PC-3 (cell line): ENCODE results near the gene RAB31.

DNA sequence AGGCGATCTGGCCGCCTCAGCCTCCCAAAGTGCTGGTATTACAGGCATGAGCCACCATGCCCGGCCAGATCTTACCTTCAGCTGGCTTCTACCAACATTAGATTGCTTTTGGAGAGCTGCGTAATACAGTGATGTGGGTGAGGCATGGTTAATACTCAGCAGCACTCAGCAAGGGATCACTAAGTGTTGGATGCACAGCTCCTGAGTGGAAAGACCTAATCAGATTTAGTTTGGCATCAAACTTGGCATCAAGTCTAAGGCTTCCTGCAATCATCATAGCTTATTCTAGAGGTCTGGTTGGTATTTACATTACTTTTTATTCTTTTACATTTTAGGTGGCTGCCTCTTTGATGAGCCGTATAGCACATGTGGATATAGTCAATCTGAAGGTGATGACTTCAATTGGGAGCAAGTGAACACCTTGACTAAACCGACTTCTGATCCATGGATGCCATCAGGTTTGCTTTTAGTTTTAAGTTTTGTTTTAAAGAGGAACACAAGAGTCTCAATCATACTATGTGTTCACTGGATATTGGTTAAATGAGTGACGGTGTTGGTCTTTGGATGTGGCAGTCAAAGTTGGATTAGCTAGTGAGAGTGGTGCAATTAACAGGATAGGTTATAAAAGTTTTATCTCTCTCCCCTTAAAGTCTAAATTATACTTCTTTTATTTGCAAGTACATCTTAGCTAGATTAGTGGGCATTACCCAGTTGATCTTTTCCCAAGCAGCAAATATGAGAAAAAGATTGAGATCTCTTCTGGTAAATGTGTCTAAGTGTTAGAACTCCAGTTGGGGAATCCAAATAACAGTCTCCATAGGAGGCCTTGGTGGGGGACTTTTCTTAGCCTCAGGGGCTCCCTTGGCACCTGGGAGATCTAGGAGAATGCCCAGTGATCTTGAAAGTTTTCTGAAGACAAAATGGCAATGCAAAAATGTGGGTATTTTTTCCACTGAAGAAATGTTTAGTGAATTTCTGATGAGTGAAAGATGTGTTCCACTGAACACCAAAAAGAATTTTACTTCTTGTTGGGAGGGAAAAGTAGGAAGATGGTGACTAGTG is 207.0 kb downstream of the PTPRM start:
- RAMPAGE, long total RNA: no peak

DNA sequence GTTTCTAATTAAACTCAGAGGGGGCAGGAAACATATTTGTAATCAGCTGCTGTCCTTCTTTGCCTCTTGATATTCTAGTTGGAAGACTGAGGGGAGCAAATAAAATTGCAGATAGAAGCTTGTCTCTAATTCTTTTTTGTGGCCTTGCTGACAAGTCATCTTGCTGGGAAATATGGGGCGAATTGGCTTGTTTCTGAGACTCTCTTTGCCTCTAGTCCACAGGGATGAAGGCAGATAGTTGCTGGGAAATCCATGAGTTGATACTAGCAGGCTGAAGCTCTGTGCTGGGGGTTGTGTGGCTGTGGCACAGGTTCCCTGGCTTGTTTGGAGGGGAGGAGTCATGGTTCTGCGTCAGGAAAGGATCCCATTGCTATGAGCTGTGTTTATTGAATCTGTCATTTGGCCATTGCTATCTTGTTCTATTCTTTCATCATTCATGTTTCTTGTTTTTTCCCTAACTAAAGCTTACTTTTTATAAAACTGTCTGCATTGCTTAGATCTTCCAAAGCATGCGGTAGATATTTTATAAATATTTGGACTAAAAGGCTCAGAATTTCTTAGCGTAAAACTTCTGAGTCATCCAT is 335.2 kb downstream of the PTPRM start:
- RAMPAGE, long total RNA: no peak

- RAMPAGE, long total RNA: no peak
Measured at GRCh38 chr18:8177176-8177661, 432.0 kb upstream of the RAB12 start.

DNA sequence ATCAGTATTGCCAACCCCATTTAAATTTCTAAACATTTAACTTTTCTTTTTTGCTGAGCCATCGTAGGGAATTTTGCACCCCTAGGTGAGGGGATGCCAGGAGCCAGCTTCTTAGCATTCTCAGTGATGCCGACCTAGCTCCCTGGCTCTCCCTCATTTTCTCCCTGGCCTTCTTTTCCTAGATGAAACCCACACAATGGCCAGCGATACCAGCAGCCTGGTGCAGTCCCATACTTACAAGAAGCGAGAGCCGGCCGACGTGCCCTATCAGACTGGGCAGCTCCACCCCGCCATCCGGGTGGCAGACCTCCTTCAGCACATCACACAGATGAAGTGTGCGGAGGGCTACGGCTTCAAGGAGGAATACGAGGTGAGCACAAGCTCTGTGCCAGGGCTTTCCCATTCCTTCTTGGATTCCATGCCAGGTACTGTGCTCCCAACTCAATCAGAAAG is 356.2 kb upstream of the RAB12 start:
- RAMPAGE, long total RNA: no peak

- RAMPAGE, long total RNA: no peak
Measured at GRCh38 chr18:8341335-8341819, 267.9 kb upstream of the RAB12 start.

GRCh38 chr18:8610395-8610878 is 1.2 kb downstream of the RAB12 start:
- RAMPAGE, long total RNA: no peak

DNA sequence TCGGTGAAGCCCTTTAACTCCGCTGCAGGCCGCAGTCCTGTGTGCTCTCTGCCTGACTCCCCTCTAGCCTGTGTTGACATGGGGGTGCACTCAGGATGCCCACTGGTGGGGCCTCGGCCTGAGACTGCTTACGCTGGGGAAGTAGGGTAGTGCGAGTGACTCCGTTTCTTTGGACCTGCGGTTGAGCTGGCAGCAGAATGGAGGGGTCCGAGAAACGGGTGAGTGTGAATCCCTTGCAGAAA is 5.7 kb downstream of the RAB12 start:
- RAMPAGE, long total RNA: no peak

- RAMPAGE, long total RNA: no peak
Measured at GRCh38 chr18:8701580-8702091, 3.7 kb upstream of the MTCL1 start.

- RAMPAGE, long total RNA: no peak
Measured at GRCh38 chr18:8747445-8747778, 42.1 kb downstream of the MTCL1 start.

DNA sequence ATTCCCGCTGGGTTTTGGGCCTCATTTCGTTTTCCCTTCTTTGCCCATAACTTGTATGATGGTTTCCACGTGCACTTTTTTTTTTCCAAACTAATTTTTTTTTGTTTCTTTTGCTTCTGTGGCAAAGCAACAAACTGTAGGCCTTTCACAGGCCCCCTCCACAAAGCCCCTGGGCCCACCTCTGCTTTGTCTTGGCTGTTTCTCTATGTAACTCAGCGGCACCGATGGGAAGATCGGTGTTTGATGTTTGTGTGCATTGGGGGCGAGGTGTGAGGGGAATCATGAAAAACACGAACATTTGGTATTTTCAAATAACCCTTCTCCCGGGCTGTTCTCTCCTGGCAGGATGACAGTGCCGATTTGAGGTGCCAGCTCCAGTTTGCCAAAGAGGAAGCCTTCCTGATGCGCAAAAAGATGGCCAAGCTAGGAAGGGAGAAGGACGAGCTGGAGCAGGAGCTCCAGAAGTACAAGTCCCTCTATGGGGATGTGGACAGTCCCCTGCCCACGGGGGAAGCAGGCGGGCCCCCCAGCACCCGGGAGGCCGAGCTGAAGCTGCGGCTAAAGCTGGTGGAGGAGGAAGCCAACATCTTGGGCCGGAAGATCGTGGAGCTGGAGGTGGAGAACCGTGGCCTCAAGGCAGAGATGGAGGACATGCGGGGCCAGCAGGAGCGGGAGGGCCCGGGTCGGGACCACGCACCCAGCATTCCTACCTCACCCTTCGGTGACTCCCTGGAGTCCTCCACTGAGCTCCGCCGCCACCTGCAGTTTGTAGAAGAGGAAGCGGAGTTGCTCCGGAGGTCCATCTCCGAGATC is 78.0 kb downstream of the MTCL1 start:
- RAMPAGE, long total RNA: no peak

DNA sequence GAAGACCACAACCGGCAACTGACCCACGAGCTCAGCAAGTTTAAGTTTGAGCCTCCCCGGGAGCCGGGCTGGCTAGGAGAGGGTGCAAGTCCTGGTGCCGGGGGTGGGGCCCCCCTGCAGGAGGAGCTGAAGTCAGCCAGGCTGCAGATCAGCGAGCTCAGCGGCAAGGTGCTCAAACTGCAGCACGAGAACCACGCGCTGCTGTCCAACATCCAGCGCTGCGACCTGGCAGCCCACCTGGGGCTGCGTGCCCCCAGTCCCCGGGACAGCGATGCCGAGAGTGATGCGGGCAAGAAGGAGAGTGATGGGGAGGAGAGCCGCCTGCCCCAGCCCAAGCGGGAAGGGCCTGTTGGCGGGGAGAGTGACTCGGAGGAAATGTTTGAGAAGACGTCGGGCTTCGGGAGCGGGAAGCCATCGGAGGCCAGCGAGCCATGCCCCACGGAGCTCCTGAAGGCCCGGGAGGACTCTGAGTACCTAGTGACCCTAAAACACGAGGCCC is 78.7 kb downstream of the MTCL1 start:
- RAMPAGE, long total RNA: no peak

GRCh38 chr18:8801060-8801699 is 95.8 kb downstream of the MTCL1 start:
- RAMPAGE, long total RNA: no peak

GRCh38 chr18:8951609-8952020 is 150.9 kb upstream of the NDUFV2 start:
- RAMPAGE, long total RNA: no peak

DNA sequence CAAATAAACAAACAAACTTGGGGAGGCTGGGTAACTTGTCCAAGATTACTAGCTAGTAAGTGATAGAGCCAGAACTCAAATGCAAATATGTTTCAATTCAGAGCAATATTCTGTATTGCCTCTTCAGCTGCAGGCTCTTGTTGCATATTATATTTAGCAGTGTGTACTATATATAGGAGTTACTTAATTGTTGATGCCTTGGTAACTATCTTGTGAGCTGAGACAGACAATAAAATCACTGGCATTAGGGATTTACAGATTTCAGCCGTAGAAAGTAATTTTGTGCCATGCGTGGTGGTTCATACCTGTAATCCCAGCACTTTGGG is 10.2 kb upstream of the ANKRD12 start:
- RAMPAGE, long total RNA: no peak

GRCh38 chr18:9131548-9132145 is 4.9 kb upstream of the ANKRD12 start:
- RAMPAGE, long total RNA: no peak

DNA sequence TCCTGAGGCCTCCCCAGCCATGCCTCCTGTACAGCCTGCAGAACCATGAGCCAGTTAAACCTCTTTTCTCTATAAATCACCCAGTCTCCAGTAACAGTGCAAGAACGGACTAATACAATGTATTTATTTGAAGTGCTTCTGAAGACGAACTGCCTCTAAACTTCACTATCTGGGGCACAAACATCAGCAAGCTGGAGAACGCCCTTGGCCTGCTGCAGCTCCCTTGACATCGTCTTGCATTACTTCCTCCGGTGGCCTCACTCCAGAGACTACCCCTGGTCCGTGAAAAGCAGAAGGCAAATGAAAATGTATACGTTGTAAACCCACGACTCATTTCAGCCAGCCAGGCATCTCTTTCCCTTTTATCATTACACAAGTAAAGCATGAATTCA is 41.8 kb upstream of the RALBP1 start:
- RAMPAGE, long total RNA: no peak

DNA sequence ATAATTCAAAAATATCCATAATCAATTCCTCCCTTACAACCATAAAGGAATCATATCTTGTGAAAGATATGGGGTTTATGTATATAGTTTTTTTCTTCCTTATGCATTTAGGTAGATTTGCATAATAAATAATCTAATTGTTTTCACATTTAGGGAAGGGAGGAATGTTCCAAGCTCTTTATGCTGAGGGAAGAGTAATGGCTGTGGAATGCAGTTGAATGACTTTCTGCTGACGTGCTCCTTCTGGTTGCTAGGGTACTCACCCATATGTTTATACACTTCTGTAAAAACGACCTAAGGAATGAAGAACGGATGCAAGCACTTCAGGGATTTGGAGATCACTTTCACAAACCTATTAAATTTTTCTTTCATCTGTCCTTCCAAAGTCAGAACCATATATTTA is 29.2 kb upstream of the PPP4R1 start:
- RAMPAGE, long total RNA: no peak

GRCh38 chr18:9707855-9708543 is at the start of gene RAB31:
Gene RAB31 (plus strand): TSS chr18:9708301.
- RAMPAGE, long total RNA: no peak

DNA sequence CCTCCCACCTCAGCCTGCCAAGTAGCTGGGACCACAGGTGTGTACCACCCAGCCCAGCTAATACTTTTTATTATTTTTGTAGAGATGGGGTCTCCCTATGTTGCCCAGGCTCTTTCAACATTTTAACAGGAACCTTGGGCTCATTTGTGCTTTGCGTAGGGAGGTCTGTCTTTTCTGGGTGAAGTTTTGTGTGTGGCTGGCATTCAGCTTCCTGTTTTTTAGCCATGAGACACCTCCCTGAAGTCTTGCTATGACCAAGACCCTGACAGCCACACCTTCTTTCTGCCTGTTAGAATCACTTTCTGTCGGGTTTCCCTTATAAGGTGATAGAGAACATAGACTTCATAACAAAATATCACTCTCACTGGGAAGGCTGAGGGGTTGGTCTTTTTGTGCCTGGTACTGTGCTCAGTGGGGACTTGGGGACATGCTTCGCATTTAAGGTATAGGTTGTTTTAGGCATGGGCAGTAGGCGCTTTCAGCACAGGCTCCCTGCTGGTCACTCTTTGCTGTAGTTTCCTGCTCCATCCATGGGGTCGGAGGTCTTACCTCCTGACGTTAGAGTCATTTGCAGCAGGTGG is 3.5 kb downstream of the RAB31 start:
- RAMPAGE, long total RNA: no peak

GRCh38 chr18:9720127-9721036 is 12.3 kb downstream of the RAB31 start:
- RAMPAGE, long total RNA: no peak